PC-3 (cell line): ENCODE results near the genes KCNJ14 and FGF21.

DNA sequence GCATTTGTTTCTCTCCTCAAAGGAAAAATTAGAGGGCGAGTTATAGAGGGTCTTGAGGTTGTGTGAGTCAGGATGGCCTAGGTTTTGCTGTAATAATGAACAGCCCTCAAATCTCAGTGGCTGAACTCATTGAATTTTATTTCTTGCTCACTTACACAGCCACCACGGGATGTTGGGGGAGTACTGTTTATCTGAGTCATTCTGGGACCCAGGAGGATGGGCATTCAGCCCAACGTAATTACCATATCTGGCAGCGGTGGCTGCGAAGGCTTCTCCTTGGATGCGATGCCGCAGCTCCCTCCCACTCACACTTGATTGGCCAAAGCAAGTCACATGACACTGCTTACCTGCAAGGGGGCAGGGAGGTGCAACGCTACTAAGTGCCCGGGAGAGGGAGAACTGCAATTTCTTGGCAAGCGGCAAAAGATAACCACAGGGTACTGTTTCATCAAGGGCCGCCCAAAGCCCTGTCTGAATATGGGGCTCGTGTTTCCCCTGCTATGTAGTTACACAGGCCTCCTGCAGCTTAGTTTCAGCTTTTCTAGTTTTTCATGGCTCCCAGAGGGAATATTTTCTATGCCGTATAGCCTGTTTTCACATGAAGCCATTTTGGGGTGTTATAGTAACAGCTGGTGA is 19.9 kb downstream of the ZSWIM9 start:
- RAMPAGE, long total RNA, result no peak

DNA sequence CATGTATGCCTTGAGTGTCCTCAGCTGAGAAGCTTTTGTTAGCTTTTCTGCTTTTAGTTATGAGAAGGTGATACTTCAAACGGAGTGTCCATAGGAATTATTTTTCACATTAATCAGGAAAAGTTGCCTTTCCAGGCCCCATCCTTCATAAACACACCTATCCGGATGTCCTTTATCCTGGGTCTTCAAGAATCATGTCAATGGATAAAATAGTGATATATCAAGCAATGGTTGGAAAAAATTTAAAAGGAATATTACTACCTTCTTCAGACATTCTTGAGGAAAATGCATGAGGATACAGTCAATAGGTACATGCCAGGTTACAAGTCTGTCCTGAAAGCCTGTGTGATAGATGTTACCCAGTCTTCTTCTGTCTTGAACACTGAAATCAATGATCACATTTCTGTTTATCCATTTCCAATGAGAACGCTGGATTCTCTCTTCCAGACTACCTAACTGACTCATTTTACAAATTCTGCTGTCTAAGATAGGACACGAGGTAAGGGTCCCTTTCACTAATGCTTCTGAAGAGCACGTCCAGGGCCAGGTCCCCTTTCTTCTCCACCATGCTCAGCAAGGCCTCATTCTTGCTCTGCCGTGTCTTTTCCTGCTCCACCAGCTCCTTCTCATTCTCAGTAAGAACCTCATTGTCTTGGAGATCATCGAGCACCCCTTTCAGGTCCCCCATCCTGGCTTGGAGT is 40.9 kb downstream of the ZSWIM9 start:
- RAMPAGE, long total RNA, result no peak

DNA sequence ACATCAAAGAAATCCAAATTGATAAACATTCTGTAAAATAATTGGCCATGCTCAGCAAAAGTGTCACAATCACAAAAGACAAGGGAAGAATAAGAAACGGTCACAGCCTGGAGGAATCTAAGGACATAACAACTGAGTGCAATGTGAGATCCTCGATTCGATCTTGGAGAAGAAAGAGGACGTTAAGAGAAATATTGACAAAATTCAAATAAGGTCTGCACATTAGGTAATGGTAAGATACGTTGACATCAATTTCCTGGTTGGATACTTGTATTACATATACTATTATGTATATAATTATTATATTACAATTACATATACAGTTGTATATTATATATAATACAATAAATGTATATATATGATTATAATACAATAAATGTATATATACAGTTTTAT is 1.1 kb upstream of the CARD8 start:
- RAMPAGE, long total RNA, result no peak

DNA sequence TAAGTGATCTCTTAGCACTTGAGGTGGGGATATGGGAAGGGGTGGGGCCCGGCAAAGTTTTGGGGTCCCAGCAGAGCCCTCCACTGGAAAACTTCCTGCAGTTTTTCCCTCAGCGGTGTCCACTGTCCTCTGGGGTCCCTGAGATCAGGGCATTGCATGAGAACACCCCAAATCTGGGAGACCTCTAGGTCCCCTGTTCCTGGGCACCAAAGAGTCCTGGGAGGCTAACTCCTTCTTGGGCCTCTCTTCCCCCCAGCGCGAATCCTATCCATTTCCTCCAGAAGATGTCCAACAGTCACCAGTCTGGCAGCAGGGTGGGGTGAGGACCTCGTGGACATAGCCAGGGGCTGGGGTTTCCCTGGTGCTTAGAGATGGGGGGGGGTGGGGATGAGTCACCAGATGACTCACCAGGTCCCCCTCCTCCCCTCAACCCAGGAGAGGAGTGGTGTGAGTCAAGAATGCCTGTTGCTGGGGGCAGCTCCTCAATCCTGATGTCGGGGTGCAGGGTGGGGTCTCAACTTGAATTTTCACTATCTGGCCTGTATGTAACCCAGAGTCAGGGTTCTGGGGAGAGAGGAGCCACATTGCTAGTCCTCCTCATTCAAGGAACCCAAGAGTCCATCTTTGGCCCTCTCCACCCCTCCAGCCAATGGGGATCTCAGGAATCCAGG is 518 bp downstream of the EMP3 start:
- RAMPAGE, long total RNA, result no peak

GRCh38 chr19:48455285-48455627 is at the start of gene KCNJ14:
TSS of gene KCNJ14 (plus strand) at chr19:48455574.
- RAMPAGE, long total RNA, result no peak

DNA sequence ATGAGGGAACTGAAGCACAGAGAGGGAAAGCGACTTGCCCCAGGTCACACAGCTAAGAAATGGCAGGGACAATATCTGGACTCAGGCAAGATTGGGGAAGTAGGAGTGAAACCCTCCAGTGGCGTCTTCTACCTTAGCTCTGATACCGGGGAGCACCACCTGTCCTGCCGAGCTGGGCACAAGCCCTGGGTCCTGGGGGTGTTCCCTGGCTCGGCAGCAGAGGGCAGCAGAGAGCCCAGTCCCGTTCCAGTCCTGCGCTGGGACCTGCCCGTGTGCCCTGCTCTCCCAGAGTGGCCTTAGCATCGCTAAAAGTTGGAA is 20.5 kb downstream of the CYTH2 start:
- RAMPAGE, long total RNA, result no peak

GRCh38 chr19:48495455-48495824 is 16.2 kb downstream of the LMTK3 start:
- RAMPAGE, long total RNA, result no peak

- RAMPAGE, long total RNA, result no peak
These were observed 14.4 kb downstream of the LMTK3 start for GRCh38 chr19:48496804-48498087.

GRCh38 chr19:48513314-48514352 is 2.0 kb upstream of the LMTK3 start:
- RAMPAGE, long total RNA, result no peak

DNA sequence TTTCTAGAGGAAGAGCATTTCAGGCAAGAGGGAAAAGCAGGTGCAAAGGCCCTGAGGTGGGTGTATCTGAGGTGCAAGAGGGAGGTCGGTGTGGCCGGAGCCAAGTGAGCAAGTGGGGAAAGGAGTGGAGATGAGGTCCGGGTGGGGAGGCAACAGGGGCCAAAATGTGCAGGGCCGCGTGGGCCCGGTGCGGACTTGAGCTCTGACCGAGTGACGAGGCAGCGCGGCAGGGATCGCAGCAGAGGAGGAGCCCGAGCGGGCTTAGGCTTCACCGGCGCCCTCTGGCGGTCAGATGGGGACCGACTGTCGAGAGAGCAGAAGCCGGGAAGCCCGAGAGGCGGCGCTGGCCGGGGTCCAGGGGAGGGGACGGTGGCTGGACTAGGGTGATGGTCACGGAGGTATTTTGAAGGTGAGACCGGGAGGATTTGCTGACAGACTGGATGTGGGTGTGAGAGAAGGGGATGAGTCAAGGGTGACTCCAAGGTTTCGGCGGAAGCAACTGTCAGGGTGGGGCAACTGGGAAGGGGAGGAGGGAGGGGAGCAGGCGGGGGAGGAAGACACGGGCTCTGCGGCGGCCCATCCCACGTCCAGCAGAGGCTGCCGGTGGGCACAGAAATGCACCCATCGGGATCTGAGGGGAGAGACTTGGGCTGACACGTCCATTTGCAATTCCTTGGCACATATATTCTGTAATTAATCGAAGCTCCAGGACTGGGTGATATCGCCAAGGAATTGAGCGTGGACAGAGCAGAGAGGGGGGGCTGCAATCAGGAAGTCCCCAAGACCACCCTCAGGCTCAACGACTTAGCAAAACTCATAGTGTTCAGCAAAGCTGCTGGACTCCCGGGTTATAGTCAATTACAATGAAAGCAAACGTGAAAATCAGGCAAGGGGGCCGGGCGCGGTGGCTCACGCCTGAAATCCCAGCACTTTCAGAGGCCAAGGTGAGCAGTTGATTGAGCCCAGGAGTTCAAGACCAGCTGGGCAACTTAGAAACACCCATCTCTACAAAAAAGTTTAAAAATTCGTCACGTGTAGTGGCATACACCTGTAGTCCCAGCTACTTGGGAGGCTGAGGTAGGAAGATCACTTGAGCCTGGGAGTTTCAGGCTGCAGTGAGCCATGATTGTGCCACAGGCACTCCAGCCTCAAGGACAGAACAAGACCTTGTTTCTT is 17.4 kb upstream of the SPACA4 start:
- RAMPAGE, long total RNA, result no peak

GRCh38 chr19:48615658-48616607 is 1.1 kb upstream of the FAM83E start:
- RAMPAGE, long total RNA, result no peak

DNA sequence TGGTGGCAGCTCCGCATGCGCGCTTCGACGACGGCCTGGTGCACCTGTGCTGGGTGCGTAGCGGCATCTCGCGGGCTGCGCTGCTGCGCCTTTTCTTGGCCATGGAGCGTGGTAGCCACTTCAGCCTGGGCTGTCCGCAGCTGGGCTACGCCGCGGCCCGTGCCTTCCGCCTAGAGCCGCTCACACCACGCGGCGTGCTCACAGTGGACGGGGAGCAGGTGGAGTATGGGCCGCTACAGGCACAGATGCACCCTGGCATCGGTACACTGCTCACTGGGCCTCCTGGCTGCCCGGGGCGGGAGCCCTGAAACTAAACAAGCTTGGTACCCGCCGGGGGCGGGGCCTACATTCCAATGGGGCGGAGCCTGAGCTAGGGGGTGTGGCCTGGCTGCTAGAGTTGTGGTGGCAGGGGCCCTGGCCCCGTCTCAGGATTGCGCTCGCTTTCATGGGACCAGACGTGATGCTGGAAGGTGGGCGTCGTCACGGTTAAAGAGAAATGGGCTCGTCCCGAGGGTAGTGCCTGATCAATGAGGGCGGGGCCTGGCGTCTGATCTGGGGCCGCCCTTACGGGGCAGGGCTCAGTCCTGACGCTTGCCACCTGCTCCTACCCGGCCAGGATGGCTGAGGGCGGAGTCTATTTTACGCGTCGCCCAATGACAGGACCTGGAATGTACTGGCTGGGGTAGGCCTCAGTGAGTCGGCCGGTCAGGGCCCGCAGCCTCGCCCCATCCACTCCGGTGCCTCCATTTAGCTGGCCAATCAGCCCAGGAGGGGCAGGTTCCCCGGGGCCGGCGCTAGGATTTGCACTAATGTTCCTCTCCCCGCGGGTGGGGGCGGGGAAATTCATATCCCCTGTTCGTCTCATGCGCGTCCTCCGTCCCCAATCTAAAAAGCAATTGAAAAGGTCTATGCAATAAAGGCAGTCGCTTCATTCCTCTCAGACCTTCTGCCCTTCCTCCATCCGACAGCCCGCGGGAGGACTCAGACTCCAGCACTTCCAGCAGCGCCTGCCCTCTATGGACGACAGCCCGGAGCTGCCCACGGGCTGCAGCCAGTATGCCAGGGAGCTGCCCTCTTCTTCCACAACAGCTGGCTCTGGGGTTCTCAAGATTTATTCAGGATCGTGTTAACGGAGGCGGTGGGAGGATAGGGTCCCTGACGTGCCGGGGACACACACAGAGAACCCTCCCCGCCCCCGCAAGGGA is 7.3 kb downstream of the DBP start:
- RAMPAGE, long total RNA, result no peak

DNA sequence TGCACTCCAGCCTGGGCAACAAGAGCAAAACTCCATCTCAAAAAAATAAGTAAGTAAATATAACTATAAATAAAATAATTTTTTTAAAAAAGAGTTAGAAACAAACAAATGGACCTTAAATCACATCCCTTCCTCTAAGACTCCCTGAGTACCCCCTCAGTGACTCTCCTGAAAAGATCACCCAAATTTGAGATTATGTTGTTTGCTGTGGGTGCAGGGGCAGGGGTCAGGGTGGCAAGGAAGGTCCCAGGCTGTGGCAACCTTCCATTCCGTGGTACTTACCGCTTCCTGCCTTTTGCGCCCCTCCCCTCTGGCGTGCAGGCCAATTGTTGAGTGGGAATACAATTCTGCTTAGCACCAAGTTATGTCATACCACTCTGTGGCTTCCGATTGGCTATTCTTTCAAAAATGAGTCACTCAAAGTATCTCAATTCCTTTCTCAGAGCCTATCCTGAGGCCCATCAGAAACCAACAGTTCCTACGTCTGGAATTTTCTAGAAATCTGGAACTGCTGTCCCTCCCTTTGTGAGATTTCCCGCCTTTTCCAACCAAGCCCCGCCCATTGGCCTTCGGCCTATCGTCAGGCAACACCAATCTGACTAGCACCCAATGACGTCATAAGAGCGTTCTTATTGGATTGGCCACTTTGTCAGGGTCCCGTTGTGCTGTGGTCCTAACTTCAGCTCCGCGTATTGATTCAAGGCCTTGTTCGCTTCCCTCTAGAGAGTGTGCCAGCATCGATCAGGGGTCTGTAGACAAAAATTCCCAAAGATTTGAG is 12.0 kb downstream of the NTN5 start:
- RAMPAGE, long total RNA, result no peak

- RAMPAGE, long total RNA, result no peak
These were observed 2.6 kb upstream of the NTN5 start for GRCh38 chr19:48675274-48675995.

DNA sequence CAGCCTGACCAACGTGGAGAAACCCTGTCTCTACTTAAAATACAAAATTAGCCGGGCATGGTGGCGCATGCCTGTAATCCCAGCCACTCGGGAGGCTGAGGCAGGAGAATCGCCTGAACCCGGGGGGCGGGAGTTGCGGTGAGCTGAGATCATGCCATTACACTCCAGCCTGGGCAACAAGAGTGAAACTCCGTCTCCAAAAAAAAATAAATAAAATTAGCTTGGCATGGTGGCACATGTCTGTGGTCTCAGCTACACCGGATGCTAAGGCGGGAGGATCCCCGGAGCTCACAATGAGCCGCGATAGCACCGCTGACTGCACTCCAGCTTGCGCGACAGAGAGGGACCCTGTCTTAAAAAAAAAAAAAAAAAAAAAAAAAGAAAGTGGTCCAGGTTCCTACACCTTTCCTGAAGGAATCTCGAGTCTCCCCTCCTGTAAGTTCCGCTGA is 662 bp downstream of the FUT1 start:
- RAMPAGE, long total RNA, result no peak

DNA sequence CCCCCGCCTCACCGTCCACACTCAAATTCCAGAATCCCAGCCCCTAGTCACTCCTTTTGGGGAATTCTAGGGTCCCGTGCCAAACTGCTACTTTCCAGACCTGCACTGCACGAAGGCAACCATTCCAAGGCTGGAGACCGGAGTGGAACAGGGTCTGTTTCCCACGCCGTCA is 670 bp upstream of the FUT1 start:
- RAMPAGE, long total RNA, result no peak

GRCh38 chr19:48755275-48755628 is at the start of gene FGF21:
TSS of gene FGF21 (plus strand) at chr19:48755524.
- RAMPAGE, long total RNA, result no peak

DNA sequence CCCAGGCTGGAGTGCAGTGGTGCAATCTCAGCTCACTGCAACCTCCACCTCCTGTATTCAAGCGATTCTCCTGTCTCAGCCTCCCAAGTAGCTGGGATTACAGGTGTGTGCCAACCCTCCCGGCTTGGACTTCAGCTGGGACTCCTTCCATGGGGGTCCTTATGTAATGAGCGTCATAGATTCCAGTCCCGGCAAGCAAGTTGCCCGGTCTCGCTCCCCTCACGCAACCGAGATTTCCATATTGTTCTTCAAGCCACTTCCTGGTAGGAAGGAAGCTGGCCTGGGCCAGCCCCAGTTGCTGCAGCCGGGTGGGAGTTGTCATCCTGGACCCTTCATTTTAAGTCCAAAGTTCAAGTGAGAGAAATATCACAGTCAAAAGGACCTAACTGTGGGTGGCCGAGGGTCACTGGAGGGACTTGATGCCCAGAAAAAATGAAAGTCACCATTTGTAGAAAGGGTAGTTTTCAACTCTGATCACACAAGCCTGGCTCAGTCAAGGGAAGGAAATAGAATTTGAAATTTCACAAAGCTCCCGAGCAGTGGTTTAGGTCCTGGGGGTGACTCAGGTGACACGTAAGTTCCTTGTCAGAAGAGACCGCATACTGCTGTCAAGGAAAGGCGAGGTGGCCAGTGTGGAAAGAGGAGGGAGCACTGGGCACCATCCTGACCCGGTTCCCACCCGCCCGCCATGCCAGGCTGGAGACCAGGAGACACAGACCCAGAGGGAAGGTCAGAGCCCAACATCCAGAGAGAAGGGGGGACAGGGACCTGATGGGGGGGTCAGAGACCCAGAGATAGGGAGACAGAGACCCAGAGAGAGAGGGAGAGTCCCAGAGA is 5.3 kb downstream of the FGF21 start:
- RAMPAGE, long total RNA, result no peak

DNA sequence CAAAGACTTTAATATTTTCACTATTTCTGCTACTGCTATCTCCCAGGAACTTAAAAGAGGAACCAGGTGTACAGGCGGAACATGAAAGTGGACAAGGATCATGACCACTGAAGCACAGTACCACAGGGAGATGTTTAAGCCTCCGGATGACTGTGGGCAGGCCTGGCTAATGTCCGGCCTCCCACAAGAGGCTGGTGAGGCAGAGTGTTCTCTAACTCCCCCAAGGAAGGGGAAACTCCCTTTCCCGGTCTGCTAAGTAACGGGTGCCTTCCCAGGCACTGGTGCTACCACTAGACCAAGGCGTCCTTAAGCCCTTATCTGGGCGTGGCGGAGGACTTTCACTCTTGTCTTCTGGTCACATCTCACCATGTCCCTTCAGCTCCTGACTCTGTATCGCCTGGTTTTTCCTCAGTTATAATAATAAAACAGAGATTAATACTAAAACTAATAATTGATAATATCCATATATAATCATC is 25.7 kb downstream of the FGF21 start:
- RAMPAGE, long total RNA, result no peak

DNA sequence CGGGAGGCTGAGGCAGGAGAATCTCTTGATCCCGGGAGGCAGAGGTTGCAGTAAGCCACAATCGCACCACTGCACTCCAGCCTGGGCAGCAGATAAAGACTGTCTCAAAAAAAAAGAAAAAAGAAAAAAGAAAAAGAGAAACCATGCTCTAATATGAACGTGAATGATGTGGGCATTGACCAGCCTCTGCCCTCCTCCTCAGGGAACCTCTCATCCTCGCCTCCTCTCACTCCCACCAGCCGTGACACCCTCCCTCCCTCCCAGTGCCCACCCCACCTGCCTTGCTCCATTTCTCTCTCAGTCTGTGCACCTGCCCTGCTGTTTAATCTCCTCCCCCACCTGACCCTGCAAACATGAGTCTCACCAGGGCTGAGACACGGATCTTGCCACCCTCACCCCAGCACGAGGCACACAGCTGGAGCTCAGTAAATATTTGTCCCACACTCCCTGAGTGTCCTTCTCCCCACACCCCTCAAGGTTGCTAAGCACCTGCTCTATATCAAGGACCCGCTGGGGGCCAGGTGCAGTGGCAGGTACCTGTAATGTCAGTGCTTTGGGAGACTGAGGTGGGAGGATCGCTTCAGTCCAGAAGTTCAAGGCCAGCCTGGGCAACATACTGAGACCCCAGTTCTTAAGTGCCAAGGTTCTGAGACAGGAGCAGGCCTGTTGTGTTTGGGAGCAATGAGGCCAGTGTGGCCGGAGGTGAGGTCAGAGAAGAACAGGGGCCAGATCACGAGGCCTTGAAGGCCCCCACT is 7.6 kb upstream of the BCAT2 start:
- RAMPAGE, long total RNA, result no peak